ENCODE results near the gene RNF165.

DNA sequence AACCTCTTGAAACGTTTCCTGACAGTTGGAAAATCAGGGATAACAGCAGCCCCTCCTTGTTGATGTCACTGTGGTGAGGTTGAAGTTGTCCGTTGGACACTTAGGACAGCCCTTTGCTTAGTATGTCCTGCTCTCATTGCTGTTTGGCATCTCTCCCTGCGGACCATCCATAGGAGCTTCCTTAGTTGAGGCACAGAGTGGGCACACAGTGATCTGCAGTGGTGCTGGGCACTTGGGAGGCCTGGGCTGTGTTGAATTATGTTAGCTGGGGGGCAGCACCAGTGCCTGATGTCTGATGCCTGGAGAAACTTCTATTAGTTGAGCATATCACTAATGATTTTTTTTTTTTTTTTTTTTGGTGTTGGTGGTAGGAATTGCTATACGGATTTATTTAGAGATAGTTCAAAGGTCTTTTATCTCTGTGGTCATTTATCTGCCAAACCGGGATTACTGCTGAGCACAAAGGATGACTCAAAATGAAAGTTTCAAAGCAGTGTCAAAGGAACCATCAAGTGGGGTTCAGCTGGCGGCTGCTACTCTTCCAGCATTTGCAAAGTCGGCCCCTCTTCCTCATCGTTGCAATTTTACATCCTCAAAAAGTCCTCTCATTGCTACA is 28.9 kb downstream of the SETBP1 start:
- PRO-cap: no peak
- RAMPAGE, long total RNA, 4 experiments: start-site peak on the plus strand in 1 of 4 experiments, centred at position 251 of the sequence, 10 reads per replicate

DNA sequence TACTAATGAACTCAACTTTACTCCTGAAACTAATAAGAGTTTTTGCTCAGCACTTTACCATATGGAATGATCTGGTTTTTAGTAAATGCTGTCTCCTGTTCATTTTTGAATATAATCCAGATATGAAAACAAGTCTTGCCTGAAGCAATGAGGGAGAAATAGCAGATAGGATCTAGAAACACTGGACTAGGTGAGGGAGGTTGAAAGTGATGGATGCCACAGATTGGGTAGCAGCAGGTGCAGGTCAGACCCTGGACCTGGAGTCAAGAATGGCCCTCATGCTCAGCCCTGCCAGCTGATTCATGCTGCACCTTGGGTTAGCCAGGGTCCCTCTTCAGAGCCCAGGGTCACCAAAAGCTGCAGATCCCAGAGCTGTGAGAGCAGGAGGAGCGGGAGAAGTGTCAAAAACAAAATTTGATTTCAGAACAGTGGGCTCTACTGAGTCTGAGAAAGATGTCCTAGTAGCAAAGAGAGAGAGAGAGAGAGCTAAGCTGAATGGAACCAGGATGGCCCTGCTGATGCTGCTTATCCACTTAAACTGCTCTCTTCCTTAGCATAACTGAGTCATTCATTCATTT is 37.4 kb downstream of the SETBP1 start:
- PRO-cap: no peak
- RAMPAGE, long total RNA, 4 experiments: start-site peak on the plus strand in 1 of 4 experiments, centred at position 192 of the sequence, 10 reads per replicate

DNA sequence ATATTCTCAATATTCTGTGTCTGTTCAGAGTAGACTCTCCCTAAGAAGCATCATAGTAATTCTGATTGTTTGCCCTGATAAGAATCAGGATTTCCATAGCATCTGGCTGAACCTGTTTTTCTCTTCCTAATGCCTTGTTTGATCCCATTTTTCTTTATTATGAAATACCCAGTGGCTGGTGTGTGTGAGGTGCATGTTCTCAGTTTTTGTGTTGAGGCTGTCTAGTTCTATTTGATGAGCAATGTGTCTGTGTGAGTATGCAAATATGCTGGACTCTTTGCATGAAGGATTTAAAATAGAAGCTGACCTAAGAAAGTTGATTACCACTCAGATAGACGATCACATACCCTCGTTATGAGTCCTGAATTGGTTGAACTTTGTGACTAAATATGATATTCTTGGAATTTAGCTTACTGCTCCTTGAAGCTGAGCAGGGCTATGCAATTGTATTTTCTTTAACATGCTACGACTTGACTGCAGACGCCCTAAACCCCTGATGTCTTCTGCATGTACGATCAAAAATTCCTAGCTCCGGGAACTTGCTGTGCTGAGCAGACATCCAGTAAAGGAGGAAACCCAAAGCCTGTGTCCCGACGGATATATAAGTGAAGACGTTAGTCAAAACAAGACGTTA is 51.3 kb downstream of the SETBP1 start:
- PRO-cap: no peak
- RAMPAGE, long total RNA, 4 experiments: no peak in any of the 4 experiments

GRCh38 chr18:44750393-44751308 is 70.0 kb downstream of the SETBP1 start:
- PRO-cap: no peak
- RAMPAGE, long total RNA, 4 experiments: start-site peak on the plus strand in 1 of 4 experiments, at chr18:44750798-44751260 at its widest, 18 reads per replicate

DNA sequence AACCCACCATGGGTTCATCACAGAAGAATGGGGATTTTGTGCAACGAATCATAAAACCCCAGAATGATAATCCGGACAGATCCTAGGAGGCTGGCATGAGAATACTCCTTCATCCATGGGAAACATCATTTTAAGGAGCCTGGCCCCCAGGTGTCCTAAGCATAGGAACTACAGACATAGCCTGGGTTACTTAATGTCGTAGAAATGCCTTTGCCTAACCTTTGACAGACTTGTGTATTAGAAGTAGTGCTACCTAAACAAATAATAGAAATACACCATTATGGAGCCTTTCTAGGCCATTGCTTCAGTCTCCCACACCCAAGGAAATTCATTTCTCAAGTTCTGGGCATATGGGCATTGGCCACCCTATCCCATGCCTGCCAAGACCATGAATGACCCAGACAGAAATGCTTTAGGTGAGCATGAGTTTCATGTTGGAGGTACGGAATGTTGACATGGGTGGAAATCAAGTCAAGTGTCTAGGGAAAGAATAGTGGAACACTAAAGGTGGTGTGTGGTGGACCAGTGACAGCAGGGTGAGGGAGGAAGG is 72.6 kb downstream of the SETBP1 start:
- PRO-cap: no peak
- RAMPAGE, long total RNA, 4 experiments: no peak in any of the 4 experiments

DNA sequence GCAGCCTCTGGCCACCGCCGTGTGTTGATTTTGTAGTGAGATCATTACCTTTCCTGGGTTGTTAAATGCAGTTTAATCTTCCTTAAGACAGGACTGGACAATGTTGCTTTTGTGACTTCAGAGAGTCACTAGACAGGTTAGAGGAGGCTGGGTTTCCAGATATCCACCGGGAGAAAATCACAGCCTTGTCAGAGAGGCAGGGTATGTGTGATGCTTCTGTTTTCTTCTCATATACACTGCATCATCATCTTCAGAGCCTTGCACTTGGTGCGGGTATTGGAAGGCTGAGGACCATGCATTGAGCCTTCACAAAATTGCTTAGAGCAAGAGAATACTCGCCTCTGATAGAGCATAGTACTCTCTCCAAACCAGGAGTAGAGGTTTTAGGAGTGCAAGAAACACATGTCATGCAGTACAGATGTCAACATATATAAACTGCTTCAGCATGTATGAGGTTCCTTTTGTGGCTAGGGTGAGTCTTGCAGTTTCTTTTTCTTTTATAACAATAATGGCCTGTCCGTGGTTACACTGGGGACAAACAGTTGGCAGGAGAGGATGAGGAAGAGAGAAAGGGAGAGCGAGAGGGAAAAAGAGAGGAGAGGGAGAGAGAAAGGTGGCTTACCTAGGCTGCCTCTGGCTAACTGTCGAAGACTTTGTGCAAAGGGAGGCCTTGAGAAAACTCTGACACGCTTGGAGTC is 98.5 kb downstream of the SETBP1 start:
- PRO-cap: no peak
- RAMPAGE, long total RNA, 4 experiments: start-site peak on the plus strand in 1 of 4 experiments, centred at position 340 of the sequence, 27 reads per replicate

- PRO-cap: no peak
- RAMPAGE, long total RNA, 4 experiments: no peak in any of the 4 experiments
Measured at GRCh38 chr18:44925030-44925668, 244.5 kb downstream of the SETBP1 start.

DNA sequence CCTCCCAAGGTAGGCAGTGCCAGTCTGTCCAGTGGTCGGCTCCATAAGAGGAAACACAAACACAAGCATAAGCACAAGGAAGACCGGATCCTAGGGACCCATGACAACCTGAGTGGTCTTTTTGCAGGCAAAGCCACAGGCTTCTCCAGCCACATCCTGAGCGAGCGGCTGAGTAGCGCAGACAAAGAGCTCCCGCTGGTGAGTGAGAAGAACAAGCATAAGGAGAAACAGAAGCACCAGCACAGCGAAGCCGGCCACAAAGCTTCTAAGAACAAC is 272.0 kb downstream of the SETBP1 start:
- PRO-cap: no peak
- RAMPAGE, long total RNA, 4 experiments: no peak in any of the 4 experiments

DNA sequence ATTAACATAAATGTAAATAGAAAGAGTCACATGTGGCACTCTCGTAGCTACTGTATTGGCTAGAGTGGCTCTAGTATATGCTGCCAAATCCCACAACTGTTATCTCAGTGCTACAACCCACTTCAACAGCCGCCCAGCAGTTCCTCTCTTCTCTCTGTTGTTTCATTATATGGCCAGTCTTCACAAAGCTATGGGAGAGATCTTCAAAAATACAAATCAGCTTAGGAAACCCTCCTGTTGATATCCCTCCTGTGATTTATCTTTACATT is 425.8 kb downstream of the SETBP1 start:
- PRO-cap: no peak
- RAMPAGE, long total RNA, 4 experiments: no peak in any of the 4 experiments

- PRO-cap: no peak
- RAMPAGE, long total RNA, 4 experiments: no peak in any of the 4 experiments
Measured at GRCh38 chr18:45321333-45322025, 293.8 kb upstream of the SLC14A2 start.

DNA sequence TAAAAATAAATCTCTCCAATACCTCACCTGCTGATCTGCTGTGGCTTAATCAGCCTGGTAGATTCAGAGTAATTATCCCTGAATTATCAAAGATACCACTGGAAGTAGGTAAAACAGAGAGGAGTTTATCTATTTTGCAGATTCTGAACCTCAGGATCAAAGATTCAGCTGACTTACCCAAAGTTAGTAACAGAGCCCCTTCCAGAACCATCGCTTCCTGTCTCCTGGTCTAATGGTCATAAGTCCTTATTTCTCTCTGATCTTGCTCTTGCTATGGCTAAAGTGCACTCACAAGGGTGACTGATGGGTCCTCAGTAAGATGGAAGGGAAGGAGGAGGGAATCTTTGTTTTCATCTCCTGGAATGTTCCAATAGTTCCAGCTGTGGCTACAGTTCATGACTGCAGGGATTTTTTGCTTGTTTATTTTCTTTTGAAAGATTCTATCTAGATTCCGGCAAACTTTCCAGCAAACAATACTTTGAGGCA is 111.5 kb upstream of the SLC14A2 start:
- PRO-cap: no peak
- RAMPAGE, long total RNA, 4 experiments: no peak in any of the 4 experiments

- PRO-cap: no peak
- RAMPAGE, long total RNA, 4 experiments: no peak in any of the 4 experiments
Measured at GRCh38 chr18:45588148-45588686, 27.1 kb upstream of the SLC14A2 start.

DNA sequence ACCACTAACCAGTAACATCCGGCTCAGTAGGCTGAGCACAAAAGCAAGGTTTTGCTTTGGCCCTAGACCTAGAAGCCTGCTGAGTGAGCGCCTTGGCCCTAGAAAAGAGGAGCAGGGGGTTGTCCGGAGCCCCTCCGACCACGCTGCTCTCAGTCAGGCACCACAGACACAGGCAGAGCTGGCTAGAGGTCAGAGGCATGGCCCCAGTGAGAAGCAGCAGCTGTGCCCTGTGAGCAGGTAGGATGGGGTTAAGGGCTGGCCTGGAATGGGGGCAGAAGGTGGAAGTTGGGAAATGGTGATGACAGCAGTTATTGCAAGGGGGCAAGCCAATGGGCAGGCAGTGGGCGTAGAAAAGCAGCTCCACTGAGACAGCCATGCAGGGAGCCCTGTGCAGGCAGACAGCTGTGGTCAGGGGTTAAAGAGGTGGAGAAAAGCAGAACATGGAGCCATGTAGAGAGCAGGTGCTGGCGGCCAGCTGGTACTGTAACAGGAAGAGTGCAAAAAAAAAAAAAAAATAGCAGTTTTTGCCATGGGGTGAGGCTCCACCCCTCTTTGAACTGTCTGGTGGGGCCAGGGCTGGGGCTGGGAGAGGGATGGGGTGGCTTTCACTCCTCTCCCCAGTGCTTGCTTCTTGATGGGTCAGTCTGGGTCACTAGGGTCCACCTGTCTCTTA is 36.9 kb upstream of the SLC14A1 start:
- PRO-cap: no peak
- RAMPAGE, long total RNA, 4 experiments: no peak in any of the 4 experiments

DNA sequence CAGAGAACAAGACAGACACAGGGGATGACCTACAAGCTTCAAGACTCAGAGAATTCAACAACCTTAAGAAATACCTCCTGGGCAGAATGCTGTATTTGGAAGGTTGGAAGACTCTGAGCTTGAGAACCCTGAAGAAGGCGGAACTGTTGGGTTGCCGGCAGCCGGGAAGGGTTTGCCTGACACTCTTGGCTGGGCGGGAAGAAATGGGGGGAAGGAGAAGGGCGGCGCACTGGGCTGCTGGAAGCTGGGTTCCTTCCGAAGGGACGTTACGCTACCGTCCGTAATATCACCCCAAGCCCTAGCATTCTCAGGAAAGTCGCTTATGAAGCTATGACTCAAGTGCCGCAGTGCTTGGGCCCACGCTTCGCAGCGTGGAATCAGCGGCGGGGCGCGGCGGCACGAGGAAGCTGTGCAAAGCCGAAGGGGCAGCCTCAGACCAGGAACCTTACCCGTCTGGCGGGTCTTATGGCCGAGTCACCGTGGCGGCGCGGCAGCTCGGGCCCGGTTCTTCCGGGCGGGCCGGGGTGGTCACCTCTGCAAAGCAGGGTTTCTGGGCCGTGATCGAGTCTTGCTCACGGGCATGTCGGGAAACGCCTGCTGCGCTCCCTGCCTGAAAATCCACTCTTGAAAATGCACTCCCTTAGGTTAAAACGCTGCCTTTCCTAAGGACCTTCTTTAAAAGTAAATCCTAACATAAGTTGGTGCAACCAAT is 50.2 kb upstream of the SIGLEC15 start:
- PRO-cap: unidirectional peak, plus-strand start at position 229 of the sequence
- RAMPAGE, long total RNA, 4 experiments: no peak in any of the 4 experiments

DNA sequence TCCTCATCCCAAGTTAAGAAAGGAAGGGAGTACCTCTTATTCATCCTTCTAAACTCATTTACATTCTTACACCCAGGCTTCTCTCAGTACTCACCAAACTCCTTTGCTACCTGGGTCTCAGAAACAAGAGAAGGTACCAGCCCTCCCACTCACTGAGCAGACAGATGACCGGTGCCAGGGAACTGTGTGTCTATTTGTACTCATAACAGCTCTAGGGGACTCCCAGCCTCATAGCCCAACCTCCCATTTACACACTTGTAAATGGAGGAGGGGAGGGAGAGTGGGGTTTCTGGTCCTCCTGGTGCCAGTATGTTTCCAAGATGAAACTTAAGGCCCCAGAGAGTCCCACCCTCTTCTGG is 42.8 kb upstream of the SIGLEC15 start:
- PRO-cap: no peak
- RAMPAGE, long total RNA, 4 experiments: no peak in any of the 4 experiments

DNA sequence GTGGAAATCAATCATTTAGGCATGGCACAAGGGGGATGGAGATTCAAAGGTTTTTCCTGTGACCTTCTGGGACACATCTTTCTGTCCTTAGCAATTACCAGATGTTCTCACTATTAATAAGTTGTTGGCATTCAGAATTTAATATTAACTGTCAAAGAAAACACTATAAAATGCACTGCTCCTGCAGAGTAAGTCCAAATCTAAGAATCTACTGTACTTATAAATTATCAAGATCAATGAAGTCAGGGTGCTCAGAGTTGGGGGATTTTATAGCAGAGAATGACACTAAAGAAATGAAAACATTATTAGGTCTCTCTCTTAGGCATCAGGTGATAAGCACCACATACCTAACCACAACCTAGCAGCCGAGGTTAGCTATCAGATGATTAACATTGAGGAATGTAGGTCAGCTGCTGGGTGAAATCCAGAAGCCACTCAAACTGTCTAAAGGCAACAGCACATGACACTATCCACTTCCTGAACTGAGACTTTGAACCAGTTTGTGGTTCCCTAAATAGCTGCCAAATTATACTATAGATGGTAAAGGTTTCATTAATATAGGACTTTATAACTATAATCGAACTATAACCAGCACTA is 4.8 kb downstream of the EPG5 start:
- PRO-cap: no peak
- RAMPAGE, long total RNA, 4 experiments: no peak in any of the 4 experiments

DNA sequence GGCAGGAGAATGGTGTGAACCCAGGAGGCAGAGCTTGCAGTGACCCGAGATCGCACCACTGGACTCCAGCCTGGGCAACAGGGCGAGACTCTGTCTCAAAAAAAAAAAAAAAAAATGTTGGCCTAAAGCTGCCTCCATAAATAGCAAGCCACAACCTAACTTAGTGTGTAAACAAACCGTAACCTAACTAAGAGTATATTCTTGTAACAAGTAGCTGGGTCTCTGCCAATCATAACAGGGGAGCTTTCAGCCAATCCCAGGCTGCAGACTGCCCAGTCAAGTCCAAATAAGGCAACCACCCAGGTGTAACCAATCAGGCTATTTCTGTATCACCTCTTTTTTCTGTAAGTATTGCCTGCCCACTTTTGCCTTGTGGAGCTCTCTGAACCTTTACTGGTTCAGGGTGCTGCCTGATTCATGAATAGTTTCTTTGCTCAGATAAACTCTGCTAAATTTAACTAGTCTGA is 4.6 kb downstream of the PSTPIP2 start:
- PRO-cap: no peak
- RAMPAGE, long total RNA, 4 experiments: no peak in any of the 4 experiments

DNA sequence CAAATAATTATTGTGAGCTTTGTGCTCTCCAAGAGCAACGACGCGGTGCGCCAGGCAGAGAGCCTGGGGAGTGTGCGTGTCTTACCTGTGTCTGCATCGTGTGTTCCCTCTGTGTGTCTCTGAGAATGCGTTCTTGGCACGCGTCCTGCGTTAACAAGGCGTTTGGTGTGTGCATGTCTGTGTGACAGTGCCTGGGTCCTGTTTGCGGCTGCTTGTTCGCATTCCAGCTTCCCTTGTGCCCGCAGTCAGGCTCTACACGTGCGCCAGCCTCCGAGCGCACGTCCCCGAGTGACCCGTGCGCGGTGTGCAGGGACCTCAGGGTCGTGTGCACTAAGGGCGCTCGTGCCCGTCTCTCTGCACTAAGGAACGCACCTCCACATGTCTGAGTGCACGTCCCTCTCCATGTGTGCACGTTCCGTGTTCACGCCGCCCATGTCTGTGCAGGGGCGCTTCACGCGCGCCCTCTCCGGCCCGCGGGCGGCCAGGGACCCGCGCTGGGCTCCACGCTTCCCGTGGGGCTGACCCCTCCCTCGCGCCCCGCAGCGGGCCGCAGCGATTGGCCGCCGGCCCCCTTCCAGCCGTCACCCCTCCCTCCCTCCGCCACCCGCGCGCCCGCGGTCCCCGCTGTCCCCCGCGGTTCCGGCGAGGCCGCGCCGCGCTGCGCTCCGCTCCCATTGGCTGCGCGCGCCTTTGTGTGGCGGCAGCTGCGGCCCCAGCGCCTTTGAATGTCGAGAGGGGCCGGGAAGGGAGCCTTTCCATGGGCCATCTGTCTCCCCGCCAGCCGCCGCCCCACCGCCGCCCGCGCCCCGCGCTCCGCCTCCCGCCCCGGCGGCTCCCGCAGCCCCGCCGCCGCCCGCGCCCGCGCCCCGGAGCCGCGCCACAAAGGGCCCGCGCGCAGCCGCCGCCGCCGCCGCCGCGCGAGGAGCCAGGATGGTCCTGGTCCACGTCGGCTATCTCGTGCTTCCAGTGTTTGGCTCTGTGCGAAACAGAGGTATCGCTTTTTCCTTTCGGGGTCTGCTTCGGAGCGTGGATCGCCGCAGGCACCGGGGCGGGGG is at the start of gene RNF165:
Gene RNF165, plus strand, starts transcription at position 674 of the 1,055 bp plus-strand sequence.
- PRO-cap: no peak
- RAMPAGE, long total RNA, 4 experiments: no peak in any of the 4 experiments

DNA sequence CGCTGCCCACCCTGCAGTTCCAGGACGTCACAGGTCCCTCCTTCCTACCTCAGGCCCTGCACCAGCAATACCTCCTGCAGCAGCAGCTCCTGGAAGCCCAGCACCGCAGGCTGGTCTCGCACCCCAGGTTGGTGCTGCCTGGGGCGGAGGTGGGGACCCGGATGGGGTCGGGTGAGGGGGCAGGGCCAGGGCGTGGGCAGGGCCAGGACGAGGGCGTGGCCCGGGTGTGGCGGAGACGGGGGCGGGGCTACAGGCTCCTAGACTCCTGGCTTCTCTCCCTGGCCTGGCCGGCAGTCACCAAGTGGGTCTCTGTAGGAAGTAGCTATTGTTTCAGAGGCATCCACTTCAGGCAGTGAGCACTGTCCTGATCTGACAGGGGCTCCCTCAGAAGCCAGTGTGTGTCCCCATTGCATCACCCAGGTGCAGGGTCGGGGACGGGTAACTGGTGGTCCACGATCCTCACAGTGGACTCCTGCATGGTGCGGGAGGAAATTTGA is 99.6 kb downstream of the RNF165 start:
- PRO-cap: no peak
- RAMPAGE, long total RNA, 4 experiments: no peak in any of the 4 experiments

- PRO-cap: no peak
- RAMPAGE, long total RNA, 4 experiments: no peak in any of the 4 experiments
Measured at GRCh38 chr18:46561737-46562092, 95.3 kb downstream of the LOXHD1 start.

All from gastroesophageal sphincter (tissue), 4 donors.